Bile duct (tissue), 1 donor: Measurements from ENCODE around the genes TMEM223 and SLC22A8.

DNA sequence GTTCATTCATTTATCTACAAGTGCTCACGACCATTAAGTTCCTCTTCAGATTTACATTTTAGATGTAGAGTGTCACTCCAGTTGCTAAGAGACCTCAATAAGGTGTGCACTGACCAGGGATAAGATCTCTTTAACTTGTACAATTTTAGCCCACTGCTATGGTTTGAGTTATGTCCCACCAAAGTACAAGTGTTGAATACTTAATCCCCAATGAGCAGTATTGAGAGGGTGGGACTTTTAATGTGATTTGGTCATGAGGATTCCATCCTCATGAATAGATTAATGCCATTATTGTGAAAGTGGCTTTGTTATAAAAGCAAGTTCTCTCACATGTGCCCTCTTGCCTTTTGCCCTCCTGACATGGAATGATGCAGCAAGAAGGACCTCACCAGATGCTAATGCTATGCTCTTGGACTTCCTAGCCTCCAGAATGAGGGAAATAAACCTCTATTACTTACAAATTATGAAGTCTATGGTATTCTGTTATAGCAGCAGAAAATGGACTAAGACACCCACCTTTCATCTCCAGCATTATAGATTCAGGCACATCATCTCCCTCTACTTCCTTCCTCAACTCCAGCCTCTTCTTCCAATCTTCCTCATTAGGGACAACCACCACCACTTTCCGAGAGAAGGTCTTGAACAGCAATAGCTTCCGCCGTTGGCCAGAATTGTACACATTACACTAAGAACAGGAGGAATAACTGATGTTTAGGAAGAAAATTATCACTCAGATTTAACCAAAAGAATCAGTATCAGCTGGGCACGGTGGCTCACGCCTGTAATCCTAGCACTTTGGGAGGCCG, 7.5 kb downstream of the HNRNPUL2 start:
- PRO-cap, result no peak

GRCh38 chr11:62791602-62792700, at the start of gene TMEM223:
Gene TMEM223 (minus strand): TSS chr11:62792006.
- PRO-cap, result bidirectional peak, plus-strand start at chr11:62792002, minus-strand start at chr11:62792006

- PRO-cap, result no peak
Observed at GRCh38 chr11:62824994-62825547, 6.8 kb downstream of the STX5 start.

- PRO-cap, result no peak
Observed at GRCh38 chr11:63015491-63016075, at the start of gene SLC22A8. Gene SLC22A8 (minus strand): TSS chr11:63015841.

- PRO-cap, result no peak
Observed at GRCh38 chr11:63241101-63241564, 2.3 kb downstream of the SLC22A25 start.

DNA sequence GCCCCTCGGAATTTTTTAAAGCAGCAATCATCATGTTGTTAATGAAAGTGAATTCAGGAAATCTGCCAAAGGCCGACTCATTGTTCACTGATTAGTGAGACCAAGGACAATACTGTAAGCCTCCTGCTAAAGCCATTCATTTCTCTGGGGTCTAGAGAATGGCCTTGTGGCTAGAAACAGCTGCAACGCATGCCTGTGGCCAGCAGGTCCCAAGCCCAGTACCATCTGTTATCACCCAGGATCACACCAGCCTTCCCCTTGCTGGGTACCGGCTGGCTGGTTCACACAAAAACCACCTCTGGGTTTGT, 1.2 kb downstream of the PLAAT5 start:
- PRO-cap, result no peak

DNA sequence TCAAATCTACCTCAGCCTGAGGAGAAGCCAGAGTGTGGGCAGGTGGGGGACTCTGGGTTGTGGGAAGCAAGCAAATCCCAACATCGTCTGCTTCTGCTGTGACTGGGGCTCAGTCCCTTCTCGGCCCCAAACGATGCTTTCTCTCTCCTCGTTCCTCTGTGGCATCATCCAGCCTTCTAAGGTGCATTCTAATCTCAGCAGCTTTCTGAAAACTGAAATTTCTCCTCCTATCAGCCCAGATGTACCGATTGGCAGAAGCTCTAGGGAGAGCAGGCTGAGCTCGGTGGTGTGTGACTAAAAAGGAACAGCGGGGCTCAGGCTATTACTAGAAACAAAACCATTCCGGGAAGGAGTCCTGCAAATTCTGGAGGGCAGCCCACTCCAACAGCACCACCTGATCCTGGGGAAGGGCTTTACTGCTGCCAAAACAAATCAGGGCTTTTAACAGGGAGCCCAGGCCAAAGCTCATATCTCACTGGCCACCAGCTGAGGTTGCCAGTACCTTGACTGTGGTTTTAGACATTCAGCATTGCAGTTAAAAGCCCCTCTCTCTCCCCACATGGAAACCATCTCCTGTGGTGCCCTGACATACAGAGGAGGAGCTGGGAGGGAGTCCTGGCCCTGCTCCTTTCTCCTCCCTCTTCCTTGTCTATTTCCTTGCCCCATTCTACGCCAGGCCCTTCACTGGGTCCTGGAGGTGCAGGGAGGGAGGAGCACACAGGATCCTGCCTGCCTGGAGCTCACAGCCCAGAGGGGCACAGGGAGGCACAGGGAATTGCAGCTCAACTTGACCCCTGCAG, 740 bp downstream of the PLAAT4 start:
- PRO-cap, result bidirectional peak, plus-strand start at position 684 of the sequence, minus-strand start at position 296 of the sequence

GRCh38 chr11:63583218-63583829, 20.1 kb upstream of the PLAAT2 start:
- PRO-cap, result no peak

GRCh38 chr11:63628740-63629589, 14.7 kb upstream of the PLAAT3 start:
- PRO-cap, result no peak

GRCh38 chr11:63727585-63728326, 40.8 kb downstream of the ZFTA start:
- PRO-cap, result no peak

- PRO-cap, result no peak
Observed at GRCh38 chr11:63760291-63760929, 8.2 kb downstream of the ZFTA start.

DNA sequence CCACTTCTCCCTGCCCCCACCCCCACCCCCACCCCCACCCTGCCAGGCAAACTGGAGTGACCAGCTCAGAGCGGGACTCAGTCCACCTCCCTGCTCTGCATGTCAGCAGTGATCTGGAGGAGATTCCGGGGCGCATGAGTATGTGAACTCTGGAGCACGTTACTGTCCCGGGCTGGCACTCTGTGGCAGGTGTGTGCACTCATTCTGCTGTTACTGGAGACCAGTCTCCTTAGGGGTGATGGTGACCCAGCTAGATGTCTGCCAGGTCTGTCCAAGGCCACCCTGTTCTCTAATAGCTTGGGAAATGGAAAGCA, 33.9 kb downstream of the MARK2 start:
- PRO-cap, result no peak

DNA sequence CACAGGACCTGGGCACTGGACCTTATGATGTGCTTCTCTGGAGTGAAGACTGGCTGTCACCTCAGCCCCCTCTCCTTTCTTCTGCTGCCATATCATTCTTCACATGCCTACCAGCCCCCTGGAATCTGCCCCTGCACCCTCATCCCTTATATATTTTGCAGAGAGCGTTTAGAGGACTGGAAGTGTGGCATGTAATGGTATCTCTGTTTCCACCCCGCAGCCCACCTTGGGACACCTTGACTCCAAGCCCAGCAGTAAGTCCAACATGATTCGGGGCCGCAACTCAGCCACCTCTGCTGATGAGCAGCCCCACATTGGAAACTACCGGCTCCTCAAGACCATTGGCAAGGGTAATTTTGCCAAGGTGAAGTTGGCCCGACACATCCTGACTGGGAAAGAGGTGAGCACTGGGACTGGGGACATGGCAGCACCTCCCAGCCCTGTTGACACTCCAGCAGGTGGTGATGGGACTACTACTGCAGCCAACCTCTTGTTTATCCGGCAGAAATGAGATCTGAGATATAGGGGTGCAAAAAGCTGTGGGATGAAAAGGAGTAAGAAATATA, 21.9 kb downstream of the RCOR2 start:
- PRO-cap, result no peak

DNA sequence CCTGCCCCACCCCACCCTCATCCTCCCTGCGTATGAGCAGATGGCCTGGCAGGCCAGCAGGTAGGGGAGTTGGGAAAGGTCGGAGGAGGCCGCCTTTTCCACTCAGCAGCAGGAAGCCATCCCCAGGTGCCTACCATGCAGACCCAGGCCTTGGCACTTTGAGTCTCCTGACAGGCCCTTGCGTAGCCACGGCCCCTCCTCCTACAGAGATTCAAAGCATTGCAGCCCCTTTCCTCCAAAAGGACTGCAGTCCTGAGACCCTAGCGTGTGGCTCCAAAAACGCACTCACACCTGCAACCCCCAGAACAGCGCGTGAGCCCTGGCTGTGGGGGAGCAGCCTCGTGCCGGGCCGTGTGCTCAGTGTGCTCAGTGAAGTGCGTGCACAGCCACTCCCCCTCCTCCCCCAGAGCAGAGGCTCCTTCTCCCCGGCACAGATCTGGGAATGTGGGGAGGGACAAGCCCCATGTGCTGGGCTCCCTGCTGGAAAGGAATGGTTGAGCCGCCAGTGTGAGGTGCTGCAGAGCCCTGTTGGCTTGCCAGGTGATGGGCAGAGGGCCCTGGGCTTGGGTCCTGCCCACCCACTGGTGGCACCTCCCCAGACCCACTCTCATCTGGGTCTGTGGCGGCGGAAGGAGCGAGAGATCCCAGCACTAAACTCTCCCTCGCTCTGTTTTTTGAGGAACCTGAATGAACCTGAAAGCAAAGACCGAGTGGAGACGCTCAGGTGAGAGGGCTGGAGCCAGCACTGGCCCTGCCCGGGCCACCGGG, 9.2 kb downstream of the RCOR2 start:
- PRO-cap, result no peak

- PRO-cap, result bidirectional peak, plus-strand start at chr11:63919429, minus-strand start at chr11:63919394
Observed at GRCh38 chr11:63919221-63919911, 2.4 kb upstream of the RCOR2 start.

GRCh38 chr11:64028314-64028829, 7.4 kb upstream of the FLRT1 start:
- PRO-cap, result no peak

DNA sequence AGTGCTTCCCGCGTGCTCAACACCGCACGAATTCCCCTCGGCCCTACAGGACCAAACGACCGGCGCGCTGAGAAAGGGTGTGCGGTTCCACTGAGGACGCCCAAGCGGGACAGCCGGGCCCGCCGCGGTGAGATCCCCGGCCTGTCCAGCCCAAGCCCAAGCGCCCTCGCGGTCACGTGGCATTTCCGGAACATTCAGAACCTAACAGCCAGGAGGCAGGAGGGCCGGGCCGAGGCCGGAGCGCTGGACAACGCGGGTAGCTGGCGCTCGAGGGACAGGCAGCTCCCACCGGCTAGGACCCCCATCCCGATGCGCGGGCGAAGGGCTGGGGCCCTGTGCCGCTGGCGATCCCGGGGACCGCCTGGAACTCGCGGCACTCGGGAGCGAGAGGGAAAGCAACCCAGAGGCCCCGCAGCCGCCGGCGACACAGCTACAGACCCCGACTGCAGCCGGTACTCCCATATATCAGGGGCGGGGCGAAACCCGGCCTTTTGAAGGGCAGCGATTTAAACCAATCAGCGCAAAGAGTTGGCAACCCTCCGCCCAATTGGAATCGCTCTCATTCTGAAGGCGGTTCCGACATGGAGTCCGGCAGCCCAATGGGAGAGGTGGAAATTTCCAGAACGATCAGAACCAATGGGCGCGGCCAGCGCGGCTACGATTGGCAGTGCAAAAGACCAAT, 586 bp upstream of the STIP1 start:
- PRO-cap, result bidirectional peak, plus-strand start at position 246 of the sequence, minus-strand start at position 178 of the sequence; unidirectional peak, minus-strand start at position 428 of the sequence

DNA sequence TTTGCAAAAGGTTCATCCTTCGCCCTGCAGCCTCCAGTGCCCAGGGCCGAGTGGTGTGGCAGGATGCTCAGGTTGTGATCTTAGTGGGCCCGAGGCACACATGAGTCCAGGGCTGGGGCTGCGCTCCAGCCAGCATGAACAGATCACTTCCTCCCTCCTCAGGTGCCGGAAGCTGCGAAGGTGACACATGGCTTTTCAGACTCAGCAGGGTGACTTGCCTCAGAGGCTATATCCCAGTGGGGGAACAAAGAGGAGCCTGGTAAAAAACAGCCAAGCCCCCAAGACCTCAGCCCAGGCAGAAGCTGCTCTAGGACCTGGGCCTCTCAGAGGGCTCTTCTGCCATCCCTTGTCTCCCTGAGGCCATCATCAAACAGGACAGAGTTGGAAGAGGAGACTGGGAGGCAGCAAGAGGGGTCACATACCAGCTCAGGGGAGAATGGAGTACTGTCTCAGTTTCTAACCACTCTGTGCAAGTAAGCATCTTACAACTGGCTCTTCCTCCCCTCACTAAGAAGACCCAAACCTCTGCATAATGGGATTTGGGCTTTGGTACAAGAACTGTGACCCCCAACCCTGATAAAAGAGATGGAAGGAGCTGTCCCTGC, 2.6 kb upstream of the ENSG00000286264 start:
- PRO-cap, result bidirectional peak, plus-strand start at position 186 of the sequence, minus-strand start at position 106 of the sequence

- PRO-cap, result no peak
Observed at GRCh38 chr11:64239705-64240135, 1.2 kb upstream of the ENSG00000286264 start.

DNA sequence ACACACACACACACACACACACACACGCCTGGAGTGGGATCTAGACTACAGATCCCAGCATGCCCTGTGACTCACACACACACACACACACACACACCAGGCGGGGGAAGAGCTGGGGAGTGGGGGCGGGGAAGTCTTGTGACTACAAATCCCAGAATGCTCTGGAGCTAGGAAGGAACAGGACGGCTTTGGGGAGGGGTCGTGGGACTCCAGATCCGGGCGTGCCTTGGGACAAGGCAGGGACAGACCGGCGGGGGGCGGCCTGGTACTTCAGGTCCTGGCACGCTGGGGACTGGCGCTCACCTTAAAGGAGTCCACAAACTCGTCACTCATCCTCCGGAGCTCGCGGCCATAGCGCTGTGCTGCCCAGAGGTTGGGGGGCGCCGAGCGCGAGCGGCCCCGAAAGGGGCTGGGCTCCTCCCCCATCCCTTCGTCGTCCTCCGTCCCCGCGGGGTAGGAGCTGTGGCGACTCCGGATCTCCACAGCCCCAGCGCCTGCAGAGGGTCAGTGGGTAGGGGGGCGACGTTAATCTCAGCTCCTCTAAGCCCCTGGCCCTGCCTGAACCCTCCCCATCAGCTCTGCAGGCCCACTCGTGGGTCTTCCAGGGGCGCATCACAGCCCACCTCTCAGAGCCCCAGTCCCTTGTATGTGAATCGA, 13.0 kb downstream of the BAD start:
- PRO-cap, result unidirectional peak, plus-strand start at position 212 of the sequence; unidirectional peak, plus-strand start at position 319 of the sequence